WTC11 (cell line): ENCODE results near the genes BNC2 and RPS6.

- PRO-cap, result bidirectional peak, plus-strand start at chr9:16516251, minus-strand start at chr9:16516144
These were observed 354.5 kb downstream of the BNC2 start for GRCh38 chr9:16515646-16516607.

DNA sequence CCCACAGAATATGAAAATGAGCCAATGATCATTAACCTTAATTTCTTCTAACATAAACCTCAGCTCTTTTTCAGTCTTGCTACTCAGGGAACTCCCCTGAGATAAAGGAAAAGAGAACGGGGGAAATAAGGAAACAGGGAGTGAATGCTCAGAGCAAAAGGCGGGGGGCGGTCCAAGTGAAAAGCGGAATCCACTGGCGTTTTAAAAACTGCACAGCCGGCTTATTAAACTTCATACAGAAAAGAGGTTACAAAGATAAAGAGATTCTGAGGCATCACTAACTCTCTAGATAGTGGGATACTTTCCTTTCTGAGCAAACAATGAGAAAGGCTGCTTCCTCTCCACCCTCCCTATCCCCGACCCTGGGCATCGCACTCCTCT, 245.1 kb downstream of the BNC2 start:
- PRO-cap, result no peak

GRCh38 chr9:16721824-16722442, 148.5 kb downstream of the BNC2 start:
- PRO-cap, result no peak

DNA sequence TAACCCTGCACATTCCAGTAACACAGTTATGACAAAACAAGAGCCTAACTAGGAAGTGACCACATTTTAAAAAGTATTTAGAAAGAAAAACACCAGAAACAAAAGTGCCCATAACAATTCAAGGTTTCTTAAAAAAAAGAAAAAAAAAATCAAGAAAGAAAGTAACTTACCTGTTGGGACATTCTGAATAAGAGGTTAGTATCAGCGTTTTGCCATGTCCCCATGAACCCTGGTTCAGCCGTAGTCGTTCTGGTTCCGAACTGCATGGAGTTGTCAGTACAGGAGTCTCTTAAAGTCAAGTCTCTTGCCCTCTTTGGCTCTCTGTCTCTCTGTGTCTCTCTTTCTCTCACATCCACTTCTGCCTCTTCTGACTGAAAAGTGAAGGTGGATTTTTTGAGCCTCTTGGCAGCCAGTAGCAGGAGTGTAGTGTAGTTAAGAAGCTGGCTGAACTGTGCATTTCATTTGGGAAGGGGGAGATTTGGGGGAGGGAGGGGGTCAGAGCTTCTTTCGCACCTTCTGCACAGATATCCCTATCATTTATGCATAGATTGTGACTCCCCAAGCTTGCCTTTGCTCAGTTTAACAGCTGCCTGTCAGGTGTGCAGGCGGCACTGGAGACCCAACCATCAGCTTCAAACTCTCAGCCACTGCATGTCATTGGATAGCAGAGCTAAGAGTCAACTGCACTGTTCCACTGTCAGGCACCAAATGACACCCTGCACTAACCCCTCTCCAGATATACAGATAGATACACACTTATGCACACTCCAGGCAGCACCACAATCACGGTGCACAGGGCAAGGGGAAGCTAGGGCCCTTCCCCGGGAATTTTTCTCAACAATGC, 142.6 kb downstream of the BNC2 start:
- PRO-cap, result no peak

DNA sequence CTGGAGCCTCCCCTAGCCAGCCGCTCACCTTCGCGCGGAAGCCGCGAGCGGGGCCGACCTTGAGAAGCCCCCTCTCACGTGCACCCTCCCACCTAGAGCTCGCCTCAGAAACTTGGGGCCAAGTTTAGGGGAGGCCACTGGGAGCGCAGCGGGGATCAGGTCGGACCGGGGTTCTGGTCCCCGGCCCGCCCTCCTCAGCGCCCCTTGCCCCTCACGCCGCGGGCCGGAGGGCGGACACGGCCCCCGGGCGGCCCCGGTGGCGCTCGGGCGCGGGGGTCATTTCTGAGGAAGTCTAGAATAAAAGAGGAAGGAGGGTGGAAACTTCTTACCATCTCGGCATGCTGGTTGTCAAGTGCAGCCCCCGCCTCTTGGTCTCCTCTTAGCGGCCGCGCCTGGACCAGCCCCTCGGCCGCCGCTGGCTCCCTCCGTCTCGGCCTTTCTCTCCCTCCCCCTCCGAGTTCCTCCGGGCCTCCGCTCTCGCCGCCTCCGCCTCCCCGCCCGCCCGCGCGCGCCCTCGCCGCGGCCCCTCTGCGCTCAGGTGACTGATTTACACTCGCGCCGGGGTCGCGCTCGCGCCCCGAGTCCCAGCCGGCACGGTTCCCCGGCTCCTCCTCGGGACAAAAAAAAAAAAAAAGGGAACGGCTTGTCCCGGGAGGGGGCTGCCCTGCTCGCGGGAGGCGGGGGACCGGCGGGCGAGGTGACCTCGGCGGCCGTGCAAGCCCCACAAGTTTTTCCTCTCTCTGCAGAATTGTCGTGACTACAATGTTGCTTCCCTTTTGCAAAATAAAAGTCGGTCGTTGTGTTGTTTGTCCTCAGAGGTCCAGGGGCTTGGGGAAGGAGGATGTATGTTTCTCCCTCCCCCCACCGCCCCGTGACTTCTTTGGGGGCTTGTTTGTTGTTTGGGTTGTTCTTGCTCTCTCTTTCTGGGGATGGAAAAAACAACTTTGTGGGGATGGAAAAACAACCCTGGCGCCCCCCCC, at the start of gene BNC2:
TSS of gene BNC2 (minus strand) at position 354 of the 980 bp plus-strand sequence.
- PRO-cap, result bidirectional peak, plus-strand start at position 137 of the sequence, minus-strand start outside the sequence; bidirectional peak, plus-strand start at position 815 of the sequence, minus-strand start at position 789 of the sequence

DNA sequence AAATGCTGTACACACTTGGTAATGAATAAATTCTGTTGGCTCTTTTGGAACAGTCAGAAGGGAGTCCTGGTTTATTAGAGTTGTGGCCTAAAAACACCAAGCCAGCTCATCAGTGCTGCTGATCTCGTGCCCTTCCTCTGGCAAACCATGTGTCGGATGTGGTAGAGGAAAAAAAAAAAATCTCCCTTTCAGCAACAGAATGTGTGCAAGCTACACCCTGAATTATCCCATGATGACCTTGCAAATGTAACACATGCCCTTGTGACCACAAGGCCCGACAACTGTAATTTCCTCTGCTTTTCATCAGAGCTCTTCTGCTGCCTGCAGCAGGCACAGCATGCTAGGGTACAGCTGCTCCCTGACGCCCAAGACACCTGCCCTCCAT, 14.4 kb upstream of the BNC2 start:
- PRO-cap, result no peak

DNA sequence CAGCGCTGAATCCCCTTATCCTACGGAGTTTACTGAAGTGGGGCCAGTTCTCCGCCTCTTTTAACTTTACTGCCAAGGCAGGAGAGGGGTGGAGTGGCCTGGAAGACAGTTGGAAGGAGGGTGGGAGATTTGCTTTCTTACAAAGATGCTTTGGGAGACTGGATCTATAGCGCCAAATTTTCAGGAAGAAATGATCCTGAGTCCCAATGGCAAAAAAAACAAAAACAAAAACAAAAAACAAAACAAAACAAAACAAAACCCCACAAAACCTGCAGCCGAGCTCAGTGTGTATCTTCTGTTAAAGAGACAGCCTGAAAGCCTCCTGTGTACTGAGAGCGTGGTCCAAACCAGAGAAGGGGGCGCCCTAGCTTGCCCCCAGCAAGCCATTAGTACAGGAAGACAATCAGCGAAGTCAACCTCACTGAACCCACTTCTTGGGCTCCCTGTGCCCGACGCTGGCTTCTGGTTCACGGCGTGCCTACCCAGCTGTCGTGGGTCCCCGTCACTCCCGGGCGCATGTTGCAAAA, 326.7 kb downstream of the SH3GL2 start:
- PRO-cap, result no peak

DNA sequence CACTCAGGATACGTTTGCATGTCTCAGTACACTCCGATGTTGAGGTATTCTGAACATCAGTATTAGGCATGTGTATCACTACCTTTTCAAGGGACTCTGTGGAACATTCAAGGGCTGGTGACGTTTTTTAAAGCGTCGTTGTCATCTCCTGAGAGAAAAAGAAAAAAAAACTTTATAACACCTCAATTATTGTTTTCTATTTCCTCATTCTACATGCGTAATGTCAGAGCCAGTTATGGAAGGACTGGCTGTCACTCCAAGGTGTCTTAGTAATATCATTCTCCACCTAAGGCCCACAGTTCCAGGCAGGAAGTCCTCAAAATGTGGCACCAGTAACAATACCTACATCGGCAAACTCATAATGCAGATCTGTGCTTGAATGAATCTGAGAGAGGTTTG, 210.2 kb downstream of the SAXO1 start:
- PRO-cap, result no peak

GRCh38 chr9:19122247-19123011, 4.9 kb downstream of the PLIN2 start:
- PRO-cap, result no peak

- PRO-cap, result no peak
These were observed 35.7 kb upstream of the PLIN2 start for GRCh38 chr9:19162922-19163508.

DNA sequence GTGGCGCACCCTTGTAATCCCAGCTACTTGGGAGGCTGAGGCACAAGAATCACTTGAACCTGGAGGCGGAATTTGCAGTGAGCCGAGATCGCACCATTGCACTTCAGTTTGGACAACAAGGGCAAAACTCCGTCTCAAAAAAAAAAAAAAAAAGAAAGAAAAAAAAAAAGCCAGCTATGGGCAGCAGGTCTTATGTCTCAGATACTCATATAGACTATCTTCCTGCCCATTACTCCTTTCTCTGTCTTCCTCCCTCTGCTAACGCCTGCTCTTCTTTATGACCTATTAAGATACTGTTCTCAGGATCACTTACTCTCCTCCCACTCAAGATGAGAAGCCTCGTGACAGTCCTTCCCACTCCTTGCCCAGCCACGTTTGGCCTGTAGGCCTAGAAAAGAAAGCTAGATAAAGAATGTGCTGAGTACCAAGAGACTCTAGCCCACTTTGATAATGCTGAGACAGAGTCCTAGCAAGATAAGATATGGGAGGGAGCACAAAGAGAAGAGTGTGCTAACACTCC, 6.9 kb upstream of the DENND4C start:
- PRO-cap, result no peak

- PRO-cap, result no peak
These were observed 37.1 kb downstream of the RPS6 start for GRCh38 chr9:19342912-19343340.

- PRO-cap, result bidirectional peak, plus-strand start at chr9:19380349, minus-strand start at chr9:19380236
These were observed at the start of gene RPS6 for GRCh38 chr9:19379611-19380507. Gene RPS6 (minus strand): TSS chr9:19380236.

DNA sequence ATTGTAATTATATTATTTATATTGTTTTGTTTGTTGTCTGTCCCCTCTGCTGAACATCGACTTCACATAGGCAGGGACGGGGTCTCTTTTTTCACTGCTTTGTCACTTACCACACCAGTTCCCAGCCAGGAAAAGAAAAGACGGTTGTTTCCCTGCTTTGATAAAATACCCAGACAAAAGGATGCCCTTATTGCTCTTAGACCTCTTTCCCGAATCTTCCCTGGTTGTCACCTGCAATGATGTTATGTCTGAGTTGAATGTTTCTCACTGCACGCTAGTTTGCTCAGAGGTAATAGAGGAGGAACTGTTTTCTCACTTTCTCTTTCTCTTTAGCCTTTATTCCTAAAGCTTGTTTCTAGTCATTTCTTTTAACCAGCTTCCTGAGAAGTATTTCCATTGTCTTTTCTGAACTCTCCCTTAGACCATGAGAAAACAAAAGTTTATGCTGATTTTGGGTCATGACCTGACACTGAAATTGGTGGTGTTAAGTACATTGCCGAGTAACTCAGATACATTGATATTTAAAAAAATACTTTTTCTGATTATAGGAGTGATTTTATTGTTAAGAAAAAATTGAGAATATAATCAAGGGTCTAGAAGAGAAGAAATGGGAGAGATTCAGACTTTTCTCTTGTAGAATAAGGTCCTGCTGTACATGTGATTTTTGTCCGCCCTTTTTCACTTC, 33.0 kb downstream of the ACER2 start:
- PRO-cap, result no peak

GRCh38 chr9:19925478-19926544, 137.0 kb upstream of the SLC24A2 start:
- PRO-cap, result unidirectional peak, minus-strand start at chr9:19926433

GRCh38 chr9:20449613-20450172, 172.6 kb downstream of the MLLT3 start:
- PRO-cap, result no peak

GRCh38 chr9:20623041-20623875, 959 bp upstream of the MLLT3 start:
- PRO-cap, result no peak

DNA sequence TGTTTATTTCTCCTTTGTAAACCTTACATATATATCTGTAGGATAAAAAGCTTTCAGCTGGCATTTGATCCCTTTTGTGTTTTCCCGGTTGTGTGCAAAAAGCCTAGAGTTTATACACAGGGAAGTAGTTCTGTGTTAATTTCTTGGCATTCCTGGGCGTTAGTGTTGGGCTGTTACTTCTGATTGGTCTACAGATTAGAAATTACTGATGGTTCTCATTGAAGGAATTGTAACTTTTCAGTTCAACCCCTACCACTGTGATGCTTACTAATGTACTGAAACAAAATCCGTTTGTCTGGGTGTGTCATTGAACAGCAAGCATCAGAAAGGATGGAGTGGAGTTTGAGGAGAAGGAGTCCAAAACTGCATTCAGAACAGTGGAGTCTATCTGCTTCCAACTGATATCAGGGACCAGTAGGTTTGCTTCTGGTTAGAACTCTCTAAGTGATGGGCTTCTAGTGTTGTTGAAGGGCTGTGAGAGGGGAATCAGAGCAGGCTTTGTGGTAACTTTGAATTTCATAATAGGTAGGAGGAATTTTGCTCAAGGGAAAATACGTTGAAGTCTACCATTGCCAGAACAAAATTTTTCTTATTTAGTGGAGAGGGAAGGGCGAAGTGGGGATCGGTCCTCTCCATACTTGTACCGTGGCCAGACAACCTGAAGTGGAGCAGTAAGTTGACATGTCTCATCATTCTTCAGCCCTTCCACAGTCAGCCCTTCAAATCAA, 109.4 kb downstream of the FOCAD start:
- PRO-cap, result no peak

- PRO-cap, result no peak
These were observed 30.3 kb downstream of the HACD4 start for GRCh38 chr9:21001130-21001476.

DNA sequence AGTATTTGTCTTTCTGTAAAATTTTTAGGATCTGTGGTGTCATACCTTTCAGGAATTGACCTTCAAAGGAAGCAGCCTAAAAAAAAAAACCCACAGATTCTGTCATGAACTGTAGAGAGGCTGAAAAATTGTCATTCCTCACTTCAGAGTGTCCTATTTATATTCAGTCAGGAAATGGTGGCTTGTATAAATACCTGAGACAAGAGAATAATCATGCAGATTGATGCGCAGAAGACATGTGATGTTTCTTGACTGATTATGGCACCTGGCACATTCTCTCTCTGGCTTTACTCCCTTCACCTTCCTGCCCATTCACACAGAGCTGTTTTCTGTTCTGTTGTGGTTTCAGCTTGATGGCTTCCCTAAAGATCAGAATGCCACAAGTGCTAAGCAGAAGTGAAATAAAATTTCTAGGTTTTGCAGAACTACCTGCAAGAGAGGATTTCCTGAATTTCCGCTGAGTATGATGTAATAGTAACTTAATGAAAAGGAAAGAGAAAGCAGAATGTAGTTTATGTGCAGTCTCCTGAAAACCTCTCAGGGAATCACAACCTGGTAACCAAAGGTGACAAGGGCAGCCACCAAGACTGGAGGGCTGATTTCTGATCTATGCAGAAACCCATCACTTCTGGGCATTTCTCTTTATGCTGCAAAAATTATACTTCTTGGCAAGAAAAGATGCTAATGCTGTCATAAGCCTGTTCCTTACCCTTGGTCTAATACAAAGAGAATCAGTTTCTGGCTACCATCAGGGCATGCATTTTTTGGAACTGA, 4.0 kb downstream of the IFNA1 start:
- PRO-cap, result no peak